ENCODE results near the gene KDM4B.

DNA sequence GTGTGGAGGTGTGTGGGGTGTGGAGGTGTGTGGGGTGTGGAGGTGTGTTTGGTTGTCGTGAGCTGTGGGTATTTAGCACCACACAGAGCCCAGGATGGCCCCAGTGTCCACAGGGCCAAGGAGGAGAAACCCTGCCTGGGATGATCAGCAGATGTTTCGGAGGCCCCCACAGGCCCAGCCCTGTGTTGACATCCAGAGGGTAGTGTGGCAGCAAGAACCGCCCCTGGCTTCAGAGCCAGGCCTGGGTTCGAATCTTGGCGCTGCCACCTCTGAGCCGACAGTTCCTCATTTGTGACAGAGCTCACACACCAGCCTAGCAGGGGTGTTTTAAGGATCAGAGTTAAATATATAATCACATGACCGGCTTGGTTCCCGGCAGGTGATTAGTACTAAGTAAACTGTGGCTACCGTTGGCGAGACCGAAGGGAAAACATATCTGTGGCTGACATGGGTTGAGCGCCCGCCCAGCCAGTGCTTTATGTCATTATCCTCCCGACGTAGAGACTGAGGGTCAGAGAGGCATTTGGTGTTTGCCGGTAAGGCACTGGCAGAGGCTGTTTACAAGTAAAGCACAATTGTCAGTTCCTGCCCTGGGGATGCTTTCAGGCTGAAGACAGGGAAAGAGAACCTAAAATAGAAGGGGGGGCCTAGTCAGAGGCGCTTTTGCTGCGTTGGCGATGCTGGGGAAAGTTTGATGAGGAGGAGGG is 4.6 kb downstream of the PIAS4 start:
- RRBS, result no CpG with 5 or more reads among the region's 19 CpGs

DNA sequence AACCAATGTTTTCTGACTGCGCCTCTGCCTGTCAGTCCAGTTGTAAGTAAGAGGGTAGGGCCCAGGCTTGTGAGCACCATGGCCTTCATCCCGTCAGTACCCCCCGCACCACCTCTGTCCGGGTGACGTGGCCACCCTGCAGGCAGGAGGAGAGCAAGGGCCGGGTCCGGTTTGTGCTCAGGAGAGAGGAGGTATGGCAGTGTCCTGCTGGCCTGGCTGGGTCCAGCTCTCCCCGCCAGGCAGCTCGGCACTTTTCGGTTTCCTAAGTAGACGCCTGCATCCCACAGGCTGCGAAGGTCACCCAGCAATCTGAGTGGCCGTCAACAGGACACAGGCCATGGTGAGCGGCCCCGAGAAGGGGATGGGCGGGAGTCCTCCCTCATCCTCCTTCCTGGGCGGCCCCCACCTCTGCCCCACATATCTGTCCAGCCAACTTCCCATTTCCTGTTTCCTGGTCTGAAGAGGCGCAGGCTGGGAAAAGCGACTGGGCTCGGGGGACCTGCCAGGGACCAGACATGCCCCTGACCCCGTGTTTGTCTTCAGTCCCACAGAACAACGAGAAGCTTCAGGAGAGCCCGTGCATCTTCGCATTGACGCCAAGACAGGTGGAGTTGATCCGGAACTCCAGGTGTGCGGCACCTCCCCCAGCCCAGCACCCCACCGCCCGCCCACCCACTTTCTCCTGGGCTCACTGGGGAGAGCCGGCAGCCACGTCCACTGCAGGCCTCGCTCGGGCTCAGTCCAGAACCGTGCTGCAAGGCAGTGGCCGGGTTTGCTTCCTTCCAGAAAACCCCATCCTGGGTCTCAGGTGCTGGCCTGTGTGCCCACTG is 16.2 kb downstream of the PIAS4 start:
- RRBS, result 90% methylated on average over 10 of the region's 35 CpGs

DNA sequence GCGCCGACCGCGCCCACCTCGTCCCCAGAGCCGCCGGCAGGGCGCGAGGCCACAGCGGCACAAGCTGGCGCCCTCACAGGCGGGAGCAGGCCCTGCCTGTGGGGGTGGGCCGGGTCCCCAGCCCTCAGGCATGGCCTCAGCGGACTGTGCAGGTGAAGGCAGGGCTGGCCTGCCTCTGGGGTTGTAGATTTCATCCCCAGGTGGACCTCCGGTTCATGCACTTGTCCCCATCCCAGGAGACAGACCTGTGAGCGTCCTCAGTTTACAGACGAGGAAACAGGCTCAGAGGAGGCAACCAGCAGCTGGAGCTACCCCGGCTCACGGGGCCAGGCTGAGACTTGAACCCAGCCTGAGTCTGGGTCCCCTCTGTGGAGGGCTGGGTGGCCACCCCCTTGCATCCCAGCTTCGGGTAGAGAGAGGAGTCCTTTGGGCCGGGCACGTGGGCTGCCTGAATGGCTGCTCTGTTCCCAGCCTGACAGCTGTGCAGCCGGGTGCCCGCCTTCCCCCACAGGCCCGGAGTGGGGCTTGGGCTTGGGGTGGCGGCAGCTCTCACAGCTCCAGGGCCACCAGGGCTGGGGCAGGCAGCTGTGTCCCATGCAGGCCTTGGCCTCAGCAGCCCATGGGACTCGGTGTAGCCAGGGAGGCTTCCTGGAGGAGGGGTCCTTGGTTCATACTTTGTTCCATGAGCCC is 26.8 kb downstream of the PIAS4 start:
- RRBS, result 89% methylated on average over 16 of the region's 27 CpGs

GRCh38 chr19:4047493-4048084 is 19.1 kb downstream of the ZBTB7A start:
- RRBS, result 90% methylated on average over 9 of the region's 52 CpGs

- RRBS, result no CpG with 5 or more reads among the region's 17 CpGs
Observed at GRCh38 chr19:4051058-4052060, 15.3 kb downstream of the ZBTB7A start.

DNA sequence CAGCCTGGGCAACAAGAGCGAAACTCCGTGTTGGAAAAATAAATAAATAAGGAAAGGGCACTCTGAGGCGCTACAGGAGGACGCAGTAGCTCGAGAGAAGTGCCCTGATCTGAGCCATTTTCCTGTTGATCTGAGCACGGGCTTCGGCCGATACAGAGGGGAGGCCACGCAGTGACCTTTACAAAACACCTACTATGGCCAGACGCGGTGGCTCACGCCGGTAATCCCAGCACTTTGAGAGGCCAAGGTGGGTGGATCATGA is 9.5 kb downstream of the ZBTB7A start:
- RRBS, result no CpG with 5 or more reads among the region's 13 CpGs

DNA sequence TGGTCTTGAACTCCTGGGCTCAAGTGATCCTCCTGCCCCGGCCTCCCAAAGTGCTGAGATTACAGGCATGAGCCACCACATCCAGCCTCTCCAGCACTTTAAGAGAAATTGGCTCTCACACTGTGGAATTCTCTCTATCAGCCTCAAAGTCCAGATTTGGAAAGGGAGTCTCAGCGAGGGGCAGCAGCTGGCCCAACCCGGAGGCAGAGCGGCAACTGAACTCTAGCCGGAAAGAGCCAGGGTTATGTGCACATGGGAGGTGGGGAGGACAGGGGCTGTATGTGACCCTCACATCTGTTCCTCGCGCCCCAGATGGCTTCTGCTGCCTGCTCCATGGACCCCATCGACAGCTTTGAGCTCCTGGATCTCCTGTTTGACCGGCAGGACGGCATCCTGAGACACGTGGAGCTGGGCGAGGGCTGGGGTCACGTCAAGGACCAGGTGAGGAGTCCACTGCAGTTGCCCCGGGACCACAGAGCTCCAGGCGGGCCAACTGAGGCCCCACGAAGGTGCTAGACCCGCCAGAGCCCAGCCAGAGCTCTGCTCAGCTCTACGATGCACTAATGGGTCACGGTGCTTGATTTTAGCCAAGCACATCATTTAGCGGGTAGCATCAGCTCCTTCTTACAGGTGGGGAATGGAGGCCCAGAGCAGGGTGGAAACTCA is 1.3 kb downstream of the CREB3L3 start:
- RRBS, result 47% methylated on average over 4 of the region's 20 CpGs

GRCh38 chr19:4284180-4285051 is 5.3 kb downstream of the SHD start:
- RRBS, result no CpG with 5 or more reads among the region's 21 CpGs

GRCh38 chr19:4341346-4341786 is 2.0 kb upstream of the MPND start:
- RRBS, result no CpG with 5 or more reads among the region's 7 CpGs

DNA sequence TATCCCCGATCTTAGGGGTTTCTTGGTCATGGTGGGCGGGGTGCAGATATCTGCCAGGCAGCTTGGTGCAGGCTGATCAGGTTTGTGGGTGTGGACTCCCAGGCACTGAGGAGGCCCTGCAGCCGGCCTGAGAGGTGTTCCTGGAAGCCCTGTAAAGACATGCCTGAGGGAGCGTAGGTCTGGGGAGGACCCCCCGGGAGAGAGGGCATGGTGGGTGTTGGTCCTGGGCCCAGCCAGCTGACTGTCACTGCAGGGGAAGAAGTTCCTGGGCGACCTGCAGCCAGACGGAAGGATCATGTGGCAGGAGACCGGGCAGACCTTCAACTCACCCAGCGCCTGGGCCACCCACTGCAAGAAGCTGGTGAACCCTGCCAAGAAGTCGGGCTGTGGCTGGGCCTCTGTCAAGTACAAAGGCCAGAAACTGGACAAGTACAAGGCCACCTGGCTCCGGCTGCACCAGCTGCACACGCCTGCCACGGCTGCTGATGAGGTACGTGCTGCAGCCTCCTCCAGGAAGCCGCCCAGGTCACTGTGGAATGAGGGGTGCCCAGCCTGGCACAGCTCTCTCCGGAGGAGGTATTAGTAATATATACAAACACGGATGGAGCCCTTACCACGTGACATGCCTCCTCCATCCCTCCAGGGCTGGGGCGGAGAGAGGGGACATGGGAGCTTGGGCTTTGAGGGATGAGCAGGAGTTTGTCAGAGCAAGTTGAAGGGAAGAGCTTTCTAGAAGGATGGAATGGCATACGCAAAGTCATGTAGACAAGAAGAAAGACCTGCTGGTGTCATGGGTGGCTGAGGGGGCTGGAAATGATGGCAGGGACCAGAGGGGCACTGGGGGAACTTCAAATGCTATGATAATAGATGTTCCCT is 2.4 kb downstream of the MPND start:
- RRBS, result 74% methylated on average over 3 of the region's 20 CpGs

DNA sequence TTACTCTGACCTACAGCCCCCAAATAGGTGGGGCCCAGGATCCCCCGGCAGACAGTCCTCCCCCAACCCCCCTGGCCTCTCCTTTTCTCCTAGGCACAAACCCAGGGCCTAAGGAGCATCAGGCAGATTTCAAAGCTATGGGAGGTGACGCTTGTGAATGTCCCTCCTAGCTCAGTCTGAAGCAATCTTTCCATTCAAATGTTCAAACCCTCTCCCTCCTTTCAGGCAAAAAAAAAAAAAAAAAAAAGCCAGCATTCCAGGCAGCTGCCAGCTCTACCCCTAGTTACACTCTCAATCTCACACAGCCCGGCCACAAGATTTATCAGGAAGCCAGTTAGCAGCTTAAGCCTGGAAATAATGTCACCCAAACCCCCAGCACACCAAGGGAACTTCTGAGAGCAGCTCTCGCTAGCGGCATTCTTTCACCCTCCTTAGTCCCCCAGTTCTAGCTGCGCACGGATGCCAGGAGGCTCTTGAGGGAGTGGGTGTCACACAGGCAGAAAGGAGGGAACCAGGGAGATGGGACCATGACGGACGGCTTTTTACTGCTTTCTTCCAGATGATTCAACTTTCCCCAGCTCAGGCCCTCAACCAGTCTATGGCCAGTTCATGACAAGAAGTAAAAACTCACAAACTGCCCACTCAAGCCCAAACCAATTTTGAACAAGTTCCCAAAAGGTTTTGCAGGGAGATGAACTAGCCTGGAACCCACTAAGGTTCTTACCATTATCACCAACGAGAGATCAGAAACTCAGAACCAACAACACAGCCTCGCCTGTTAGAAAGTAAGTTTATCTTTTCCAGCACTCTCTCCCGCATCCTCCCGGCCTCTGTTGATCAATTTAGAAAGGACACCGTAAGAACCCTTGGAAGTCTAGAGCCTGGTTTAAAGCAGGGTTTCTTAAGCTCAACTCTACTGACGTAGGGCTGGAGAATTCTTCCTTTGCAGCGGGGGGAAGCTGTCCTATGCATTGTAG is 6.2 kb downstream of the SH3GL1 start:
- RRBS, result no CpG with 5 or more reads among the region's 16 CpGs

DNA sequence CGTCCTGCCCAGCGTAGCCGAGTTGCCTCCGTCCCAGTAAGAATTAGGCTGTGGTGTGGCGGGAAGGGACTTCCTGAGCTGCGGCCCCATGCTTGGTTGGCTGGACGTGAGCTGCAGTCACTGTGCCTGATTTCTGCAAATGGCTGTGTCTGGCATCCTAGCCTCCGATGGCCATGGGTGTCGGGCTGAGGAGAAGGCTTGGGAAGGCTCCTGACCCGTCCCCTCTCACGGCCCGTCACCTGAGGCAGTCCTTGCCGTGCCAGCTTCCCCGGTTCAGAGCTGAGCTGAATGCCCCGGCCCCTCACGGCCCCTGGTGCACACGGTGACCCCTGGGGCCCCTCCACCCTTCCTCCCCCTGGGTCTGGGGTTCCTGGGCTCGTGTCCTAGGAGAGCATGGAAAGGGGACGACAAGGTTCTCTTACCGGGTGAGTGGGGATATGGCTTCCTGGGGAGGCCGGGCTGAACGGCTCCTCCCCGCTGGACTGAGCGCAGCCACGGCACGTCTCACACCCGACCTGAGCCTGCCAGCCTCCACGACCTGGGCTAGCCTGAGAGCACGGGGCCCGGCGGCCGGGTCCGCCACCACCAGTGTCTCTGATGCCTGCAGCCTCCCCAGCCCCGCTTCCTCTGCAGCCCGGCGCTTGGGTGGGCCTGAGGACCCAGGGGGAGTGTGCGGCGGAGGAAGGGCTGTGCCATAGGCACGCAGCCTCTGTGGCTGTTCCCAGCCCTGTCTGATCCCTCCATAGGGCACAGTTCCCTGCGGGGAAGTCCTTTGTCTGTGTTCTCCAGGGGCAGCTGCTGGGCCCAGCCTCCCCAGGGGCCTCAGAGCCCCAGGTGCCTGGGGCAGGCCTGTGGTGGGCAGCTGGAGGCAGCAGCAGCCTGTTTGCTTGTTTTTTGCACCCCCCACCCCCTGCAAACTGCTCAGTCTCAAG is 15.2 kb downstream of the PLIN4 start:
- RRBS, result 83% methylated on average over 4 of the region's 40 CpGs

DNA sequence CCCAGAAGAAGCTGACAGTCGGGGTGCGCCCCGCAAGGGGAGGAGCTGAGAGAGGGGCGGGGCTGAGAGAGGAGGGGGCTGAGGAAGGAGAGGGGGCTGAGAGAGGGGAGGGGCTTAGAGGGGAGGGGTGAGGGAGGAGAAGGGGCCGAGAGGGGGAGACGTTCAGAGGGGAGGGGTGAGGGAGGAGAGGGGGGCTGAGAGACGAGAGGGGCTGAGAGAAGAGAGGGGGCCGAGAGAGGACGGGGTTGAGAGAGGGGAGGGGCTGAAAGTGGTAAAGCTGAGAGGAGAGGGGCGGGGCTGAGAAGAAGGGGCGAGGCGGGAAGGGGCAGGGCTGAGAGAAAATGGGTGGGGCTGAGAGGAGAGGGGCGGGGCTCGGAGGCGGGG is 38.3 kb upstream of the SEMA6B start:
- RRBS, result no CpG with 5 or more reads among the region's 15 CpGs

- RRBS, result 10% methylated on average over 2 of the region's 16 CpGs
Observed at GRCh38 chr19:4633267-4634071, 5.8 kb upstream of the TNFAIP8L1 start.

DNA sequence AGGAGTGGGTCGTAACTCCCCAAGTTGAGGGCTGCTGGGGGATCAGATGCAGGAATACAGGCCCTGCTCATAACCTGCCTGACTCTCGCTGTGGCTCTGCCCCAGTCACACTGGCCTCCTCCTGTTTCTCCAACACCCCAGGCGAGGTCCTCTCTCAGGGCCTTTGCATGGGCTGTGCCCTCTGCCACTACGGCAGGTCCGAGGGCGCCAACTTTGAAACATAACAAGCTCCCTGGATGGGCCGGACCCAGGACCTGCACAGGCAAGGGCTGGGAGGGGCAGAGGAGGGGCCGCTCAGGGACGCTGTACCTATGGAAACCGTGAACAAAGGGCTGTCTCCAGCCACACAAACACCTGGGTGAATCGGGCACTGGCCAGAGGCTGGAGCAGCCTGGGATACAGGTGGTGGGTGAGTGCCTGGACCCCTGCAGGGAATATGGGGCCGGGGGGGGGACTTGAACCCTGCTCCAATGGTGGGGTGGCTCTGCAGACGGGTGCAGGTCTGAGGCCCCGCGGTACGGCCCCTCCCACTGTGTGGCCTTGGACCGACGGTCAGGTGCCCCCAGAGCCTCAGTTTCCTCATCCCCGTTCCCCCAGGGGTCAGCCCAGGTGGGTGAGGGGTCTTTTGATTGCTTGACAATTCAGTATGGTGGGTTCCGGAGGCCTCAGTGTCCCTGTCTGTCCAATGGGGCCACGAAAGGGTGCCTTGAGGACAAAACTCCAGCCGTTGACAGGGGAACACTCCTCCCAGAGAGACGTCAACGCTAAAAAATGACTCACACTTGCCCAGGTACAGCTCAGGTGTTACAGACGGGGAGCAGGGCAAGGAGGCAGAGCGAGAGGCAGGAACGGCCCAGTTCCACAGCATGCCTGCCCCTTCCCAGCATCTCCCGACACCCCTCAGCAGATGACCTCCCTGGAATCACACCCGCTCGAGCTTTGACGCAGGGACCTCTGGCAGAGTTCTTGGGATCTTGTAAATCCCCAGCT is 1.6 kb downstream of the TNFAIP8L1 start:
- RRBS, result no CpG with 5 or more reads among the region's 31 CpGs

- RRBS, result 71% methylated on average over 3 of the region's 22 CpGs
Observed at GRCh38 chr19:4674941-4675708, 5.0 kb upstream of the MYDGF start.

DNA sequence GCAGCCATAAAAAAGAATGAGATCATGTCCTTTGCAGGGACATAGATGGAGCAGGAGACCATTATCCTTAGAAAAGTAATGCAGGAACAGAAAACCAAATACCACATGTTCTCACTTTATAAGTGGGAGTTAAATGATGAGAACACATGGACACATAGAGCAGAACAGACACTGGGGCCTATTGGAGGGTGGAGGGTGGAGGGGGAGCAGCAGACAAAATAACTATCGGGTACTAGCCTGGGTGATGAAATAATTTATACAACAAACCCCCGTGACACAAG is 15.1 kb downstream of the DPP9 start:
- RRBS, result no CpG with 5 or more reads among the region's 2 CpGs

DNA sequence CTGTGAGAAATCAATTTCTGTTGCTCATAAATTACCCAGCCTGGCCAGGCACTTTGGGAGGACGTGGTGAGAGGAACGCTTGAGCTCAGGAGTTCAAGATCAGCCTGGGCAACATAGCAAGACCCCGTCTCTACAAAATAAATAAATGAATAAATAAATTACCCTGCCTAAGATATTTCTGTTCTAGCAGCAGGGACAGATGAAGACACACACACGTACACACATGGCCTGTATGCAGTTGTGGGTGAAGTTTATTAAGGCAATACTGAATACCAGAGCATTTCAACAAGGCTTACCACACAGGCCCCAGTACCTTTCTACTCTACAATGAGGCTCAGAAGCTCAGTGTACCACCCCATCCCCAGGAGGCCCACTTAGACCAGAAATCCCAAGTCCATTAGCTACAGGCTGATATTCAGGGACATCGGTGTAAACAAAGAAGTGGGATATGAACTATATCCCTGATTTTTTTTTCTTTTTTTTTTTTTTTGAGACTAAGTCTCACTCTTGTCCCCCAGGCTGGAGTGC is 6.7 kb upstream of the TICAM1 start:
- RRBS, result no CpG with 5 or more reads among the region's 5 CpGs

- RRBS, result 1% methylated on average over 76 of the region's 154 CpGs
Observed at GRCh38 chr19:4968361-4969720, at the start of gene KDM4B. TSS of gene KDM4B (plus strand) at chr19:4969113.

- RRBS, result no CpG with 5 or more reads among the region's 28 CpGs
Observed at GRCh38 chr19:5080072-5080784, 111.3 kb downstream of the KDM4B start.